Colon Carcinoma Metastatic in the Lung (tissue), 2 donors: ENCODE results near the genes NPFFR1 and TBATA.

DNA sequence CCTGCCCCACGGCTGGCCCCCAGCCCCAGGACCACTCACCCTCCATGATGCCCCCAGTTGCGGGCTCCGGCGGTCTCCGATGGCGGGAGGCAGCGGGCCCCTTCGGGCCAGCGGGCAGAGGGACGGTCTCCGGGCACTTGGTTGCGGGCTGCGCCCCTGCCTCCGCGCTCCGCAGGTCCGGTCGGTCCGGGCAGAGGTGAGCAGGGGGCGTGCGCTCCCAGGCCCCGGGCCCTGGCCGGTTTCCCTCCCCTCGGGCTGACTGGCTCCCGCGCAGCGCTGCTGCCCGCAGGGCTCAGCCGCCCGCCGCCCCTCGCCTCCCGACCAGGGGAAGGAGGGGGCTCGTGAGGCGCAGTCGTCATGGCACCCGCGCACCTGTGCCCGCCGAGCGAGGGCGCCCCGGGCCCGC lies at the start of gene NPFFR1:
Gene NPFFR1 (minus strand): TSS at position 374 of the 406 bp plus-strand sequence.
- PRO-cap, 2 experiments: no peak in any of the 2 experiments

GRCh38 chr10:70355376-70355866 lies 27.0 kb downstream of the LRRC20 start:
- PRO-cap, 2 experiments: no peak in any of the 2 experiments

- PRO-cap, 2 experiments: no peak in any of the 2 experiments
Measured at GRCh38 chr10:70422461-70423110, 18.6 kb downstream of the EIF4EBP2 start.

GRCh38 chr10:70431917-70432657 lies 9.4 kb downstream of the NODAL start:
- PRO-cap, 2 experiments: no peak in any of the 2 experiments

DNA sequence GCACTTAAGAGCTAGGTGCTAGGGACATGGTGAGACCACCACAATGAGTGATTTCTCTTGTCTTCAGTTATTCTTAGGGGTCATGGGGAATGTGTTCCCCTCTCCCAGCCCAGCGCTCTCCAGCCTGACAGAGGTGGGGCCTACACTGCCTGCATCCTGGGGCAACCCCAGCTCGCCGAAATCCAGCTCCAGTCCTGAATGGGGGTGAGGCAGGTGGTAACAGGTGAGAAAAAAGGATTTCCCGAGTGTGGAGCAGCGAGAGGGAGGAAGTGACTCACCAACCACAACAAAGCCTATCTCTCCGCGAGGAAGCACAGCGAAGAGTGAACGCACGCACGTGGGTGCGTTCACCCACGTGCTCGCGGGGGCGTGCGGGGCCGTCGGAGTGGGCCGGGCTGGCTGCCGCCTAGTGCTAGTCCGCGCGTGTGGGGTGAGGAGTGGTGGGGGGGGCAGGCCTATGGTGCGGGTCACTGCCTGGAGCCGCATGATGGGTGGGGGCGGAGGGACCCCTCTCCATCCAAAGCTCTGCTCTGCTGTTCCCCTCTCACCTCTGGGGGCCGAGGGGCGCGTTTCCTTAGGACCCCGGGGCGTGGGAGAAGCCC lies 862 bp upstream of the PALD1 start:
- PRO-cap, 2 experiments: peak in 2 of 2 experiments; most common plus-strand start position 306 of the sequence (in 1)

GRCh38 chr10:70494649-70495642 lies 16.4 kb downstream of the PALD1 start:
- PRO-cap, 2 experiments: no peak in any of the 2 experiments

- PRO-cap, 2 experiments: no peak in any of the 2 experiments
Measured at GRCh38 chr10:70589761-70590170, 12.8 kb downstream of the PRF1 start.

DNA sequence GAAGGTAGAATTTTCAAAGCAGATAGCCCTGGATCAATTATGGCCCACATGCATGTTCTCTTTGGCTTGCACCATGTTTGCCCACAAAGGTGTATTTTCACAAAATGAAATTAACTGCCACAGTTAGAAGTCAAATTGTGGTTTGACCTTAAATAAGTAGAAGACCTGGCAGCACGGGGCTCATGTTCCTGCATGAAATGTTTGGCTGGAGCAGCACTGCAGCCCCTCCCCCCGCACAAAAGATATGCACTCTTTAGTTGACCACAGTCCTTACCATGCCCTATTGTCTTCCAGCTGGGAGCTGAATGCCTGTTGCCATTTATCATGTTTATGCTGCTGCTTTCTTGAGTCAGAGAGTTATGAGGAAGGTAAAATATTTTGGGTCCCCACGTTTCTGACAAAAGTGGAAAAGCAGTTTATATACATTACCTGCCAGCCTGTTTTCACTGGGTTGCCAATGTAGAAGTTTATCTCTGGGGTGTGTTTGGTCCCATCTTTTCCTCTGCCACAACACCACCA lies 5.7 kb downstream of the PRF1 start:
- PRO-cap, 2 experiments: no peak in any of the 2 experiments

- PRO-cap, 2 experiments: peak in 1 of 2 experiments; most common minus-strand start chr10:70603534 (in 1)
Measured at GRCh38 chr10:70603182-70604161, 931 bp upstream of the PRF1 start.

GRCh38 chr10:70662301-70662644 lies 10.0 kb upstream of the ADAMTS14 start:
- PRO-cap, 2 experiments: no peak in any of the 2 experiments

- PRO-cap, 2 experiments: no peak in any of the 2 experiments
Measured at GRCh38 chr10:70664387-70665449, 7.6 kb upstream of the ADAMTS14 start.

DNA sequence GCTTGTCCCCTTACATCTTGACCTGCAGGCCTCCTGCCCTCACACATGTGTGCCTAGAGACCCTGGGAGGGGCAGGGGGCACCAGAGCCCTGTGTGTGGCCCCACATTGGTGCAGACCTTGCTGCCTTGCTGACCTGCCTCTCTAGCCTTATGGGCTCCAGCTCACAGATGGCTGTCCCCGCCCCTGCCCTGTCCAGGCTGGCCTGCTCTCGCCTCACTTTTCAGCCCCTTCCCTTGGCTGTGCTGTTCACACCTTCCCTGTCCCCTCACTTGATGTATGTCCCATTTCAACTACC lies 9.4 kb downstream of the ADAMTS14 start:
- PRO-cap, 2 experiments: no peak in any of the 2 experiments

DNA sequence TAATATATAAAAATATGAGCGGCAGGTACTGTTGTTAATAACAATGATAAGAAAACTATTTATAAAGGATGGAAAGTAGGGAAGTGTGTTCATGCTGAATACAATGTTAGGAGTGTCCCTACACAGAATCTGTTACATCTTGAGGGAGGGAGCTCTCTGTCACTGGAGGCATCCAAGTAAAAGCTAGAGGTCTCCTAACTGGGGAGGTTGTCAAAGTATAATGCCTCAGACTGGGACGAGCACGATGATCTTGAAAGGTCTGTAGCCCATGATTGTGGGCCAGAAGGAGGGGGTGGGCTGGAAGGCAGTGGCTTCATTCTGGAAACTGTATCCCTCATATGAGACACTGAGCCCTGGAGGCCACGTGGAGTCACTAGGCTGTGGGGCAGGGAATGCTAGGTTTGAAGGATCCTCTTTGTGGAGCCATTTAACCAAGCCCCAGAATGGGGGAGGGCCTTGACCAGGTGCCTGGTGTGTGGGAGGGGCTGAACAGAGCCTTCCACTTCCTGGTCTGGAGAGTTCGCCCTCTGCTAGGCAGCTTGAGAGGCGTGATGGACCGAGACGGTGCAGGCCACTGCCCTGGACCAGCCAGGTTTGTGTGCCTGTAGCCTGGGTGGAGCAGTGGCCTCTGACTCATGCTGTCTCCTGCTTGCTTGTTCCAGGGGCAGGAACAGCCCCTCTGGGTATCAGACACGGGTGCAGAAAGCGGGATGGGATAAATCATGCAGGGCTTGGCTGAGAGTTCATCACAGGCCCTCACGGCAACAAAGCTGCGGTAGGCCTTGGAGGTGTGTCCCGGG lies 27.2 kb downstream of the ADAMTS14 start:
- PRO-cap, 2 experiments: peak in 1 of 2 experiments; most common plus-strand start position 537 of the sequence (in 1)

DNA sequence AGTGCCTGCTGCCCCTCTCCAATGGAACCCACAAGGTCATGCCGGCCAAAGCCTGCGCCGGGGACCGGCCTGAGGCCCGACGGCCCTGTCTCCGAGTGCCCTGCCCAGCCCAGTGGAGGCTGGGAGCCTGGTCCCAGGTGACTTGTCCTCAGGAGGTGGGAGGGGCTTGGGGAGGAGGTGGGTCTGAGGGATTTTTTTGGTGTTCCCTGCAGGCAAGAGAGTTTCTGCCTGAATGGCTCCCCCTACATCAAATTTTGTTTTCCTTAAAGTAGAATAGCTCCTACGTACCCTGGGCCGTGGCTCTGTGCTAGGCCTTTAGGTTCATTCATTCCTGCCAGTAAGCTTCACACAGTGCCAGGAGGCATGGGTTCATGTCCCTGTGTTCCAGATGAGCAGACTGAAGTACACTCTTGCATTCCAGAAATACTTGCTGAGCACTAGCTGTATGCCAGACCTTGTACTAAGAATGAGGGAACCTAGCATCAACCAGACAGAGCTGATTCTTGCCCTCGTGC lies 31.2 kb downstream of the TBATA start:
- PRO-cap, 2 experiments: no peak in any of the 2 experiments

DNA sequence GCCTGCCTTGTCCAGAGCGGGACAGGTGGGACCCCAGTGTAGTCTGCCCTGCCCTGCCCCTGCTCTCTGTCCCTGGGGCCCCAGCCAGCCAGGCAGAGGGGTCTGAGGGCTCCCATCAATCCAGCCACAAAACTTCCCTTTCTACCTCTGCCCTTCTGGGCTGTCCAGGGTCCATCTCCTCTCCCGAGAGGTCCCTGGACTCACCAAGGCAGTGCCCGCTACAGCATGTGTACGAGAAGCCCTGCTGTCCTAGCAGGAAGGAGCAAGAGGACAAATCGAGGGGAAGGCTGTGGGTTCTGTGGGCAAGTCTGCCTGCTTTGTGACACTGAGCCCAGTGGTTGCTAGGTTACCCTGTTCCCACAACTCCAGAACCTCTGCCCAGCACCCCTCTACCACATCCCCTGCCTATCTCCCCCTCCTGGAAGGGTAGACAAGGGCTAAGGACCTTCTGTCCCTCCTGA lies at the start of gene TBATA:
Gene TBATA (minus strand): TSS at position 297 of the 461 bp plus-strand sequence.
- PRO-cap, 2 experiments: no peak in any of the 2 experiments

- PRO-cap, 2 experiments: peak in 2 of 2 experiments; most common plus-strand start chr10:70816809 (in 2); most common minus-strand start chr10:70816294 (in 1)
Measured at GRCh38 chr10:70816162-70817175, 721 bp downstream of the SGPL1 start.

GRCh38 chr10:70830028-70830765 lies 14.4 kb downstream of the SGPL1 start:
- PRO-cap, 2 experiments: no peak in any of the 2 experiments

- PRO-cap, 2 experiments: no peak in any of the 2 experiments
Measured at GRCh38 chr10:71013988-71014442, 125.7 kb upstream of the PCBD1 start.

DNA sequence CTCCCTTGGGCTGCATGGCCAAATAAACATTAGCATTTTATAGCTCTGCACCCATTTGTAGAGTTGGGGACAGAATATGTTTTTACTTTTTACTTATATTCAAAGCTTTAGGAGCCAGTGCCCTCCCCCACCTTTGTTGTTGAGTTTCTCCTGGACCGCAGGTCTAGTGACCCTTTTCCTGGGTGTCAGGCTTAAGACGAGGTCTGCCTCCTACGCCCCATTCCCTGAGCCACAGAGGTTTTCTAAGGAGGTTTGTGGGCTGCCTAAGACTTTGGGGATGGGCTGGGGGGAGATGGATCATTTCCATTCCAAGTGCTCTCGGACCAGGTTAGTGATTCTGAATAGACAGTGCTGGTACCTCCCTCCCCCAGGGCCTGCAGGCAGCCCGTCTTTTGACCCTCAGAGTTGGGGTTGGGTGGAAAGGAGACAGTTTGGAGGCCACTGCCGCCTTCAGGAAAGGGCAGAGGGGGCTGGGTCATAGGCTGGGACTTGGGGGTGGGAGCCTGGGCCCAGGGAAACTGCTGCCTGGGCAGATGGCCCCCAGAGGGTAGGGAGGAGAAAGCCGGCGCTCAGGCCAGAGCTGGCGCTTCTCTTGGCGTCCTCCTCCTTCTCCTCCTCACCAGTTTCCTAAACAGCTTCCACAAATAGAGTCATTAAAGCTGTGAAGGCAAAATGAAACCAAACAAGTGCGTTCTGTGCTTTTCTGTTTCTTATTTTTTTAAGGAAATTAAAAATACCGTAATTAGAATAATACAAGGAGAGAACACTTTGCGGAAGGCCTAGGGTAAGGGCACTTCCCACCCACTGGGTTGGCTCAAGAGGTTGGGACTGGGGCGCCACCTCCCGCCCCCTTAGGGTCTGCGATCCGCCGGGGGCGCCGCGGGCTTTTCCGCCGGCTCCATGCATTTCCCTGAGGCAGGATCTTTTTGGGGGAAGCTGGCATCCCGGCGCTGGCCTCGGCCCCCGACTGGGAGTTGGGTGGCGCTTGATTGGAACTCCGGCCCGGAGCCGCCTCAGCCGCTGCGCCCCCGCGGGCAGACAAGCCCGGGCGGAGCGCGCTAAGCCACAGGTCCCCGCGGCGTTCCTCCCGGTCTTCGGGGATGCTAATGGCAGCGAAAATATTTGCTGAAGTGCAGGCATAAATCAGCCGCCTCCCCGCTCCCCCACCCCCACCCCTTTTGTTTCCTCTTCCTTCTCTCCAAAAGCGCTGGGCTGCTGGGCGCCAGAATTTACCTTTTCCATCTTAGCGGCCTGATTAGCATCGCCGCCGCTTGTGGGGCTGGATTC lies 4.6 kb downstream of the UNC5B start:
- PRO-cap, 2 experiments: peak in 1 of 2 experiments; most common minus-strand start position 629 of the sequence (in 1)

- PRO-cap, 2 experiments: no peak in any of the 2 experiments
Measured at GRCh38 chr10:71232043-71232784, 19.8 kb downstream of the UNC5B start.